ENCODE data around the genes CDH15 and DPEP1.

DNA sequence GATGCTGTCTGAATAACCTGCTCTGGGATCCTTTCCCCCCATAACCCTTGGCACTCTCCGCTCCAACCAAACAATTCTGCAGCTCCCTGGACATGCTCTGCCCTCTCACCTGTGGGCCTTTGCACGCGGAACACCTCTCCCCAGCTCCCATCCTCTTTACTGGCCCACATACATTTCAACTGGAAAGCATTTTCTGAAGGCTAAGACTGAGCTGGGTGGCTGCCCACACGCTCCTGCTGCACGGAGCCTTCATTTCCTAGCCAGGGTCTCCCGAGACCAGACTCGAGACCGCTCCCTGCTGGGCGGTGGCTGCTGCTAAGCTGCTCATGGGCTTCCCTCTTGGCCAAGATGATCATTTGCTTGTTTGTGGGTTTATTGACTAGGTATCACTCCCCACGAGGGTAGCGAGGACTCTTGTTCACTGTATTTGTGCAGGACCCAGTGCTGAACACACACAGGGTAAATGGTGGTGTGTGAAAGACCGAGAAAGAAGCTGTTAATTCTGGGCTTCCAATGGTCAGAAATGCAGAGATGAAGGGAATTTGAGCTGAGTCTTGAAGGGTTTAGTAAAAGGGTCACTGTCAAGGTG, 805 bp downstream of the TRAPPC2L start:
- PRO-cap, 7 experiments: peak in 5 of 7 experiments; most common minus-strand start position 258 of the sequence (in 2)
- RAMPAGE, long total RNA, 2 experiments: no peak in any of the 2 experiments

GRCh38 chr16:88871217-88872163, 5.0 kb upstream of the PABPN1L start:
- PRO-cap, 7 experiments: no peak in any of the 7 experiments
- RAMPAGE, long total RNA, 2 experiments: no peak in any of the 2 experiments

GRCh38 chr16:88873248-88873971, 7.0 kb upstream of the PABPN1L start:
- PRO-cap, 7 experiments: no peak in any of the 7 experiments
- RAMPAGE, long total RNA, 2 experiments: no peak in any of the 2 experiments

DNA sequence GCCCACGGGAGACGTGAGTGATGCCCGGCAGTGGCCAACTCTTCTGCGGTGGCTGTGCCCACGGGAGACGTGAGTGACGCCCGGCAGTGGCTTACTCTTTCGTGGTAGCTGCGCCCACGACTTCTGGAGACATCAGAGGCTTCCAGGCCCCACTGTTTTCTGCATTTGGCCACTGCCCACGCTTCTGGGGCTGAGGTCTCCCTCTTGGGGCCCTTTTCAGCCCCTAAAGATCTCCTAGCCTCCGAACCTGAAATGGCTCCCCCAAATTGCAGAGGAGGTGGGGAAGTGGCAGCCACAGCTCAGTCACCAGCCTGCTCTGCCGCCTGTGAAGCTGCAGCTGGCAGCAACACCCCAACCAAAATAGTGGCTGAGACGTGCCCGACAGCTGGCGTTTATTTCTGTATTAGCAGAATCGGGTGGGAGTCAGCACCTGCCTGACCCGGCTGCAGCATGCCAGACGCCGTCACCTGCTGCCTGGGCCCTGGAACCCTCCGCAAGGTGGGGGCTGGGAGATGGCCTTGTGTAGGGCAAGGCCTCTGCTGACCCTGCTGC, 17.3 kb upstream of the PABPN1L start:
- PRO-cap, 7 experiments: no peak in any of the 7 experiments
- RAMPAGE, long total RNA, 2 experiments: no peak in any of the 2 experiments

DNA sequence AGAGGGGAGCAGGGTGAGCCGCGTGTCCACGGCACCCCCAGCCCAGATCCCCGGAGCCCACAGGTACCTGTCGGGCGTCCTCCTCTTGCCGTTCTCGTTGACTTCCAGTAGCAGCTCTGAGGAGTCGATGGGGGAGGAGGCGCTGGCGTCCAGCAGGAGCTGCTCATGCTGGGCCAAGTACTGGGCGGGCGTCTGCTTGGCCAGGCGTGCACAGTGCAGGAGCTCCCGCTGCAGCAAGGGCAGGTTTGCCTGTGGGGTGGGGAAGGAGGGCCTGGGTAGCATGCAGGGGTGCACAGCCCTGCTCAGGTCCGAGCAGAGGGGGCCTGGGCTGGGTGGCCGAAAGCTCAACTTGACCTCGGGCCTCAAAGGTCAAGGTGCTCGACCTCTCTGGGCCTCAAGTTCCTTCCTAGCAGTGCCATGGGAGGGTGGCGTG, 19.4 kb upstream of the PABPN1L start:
- PRO-cap, 7 experiments: no peak in any of the 7 experiments
- RAMPAGE, long total RNA, 2 experiments: no peak in any of the 2 experiments

GRCh38 chr16:88888903-88889420, 22.5 kb upstream of the PABPN1L start:
- PRO-cap, 7 experiments: no peak in any of the 7 experiments
- RAMPAGE, long total RNA, 2 experiments: no peak in any of the 2 experiments

DNA sequence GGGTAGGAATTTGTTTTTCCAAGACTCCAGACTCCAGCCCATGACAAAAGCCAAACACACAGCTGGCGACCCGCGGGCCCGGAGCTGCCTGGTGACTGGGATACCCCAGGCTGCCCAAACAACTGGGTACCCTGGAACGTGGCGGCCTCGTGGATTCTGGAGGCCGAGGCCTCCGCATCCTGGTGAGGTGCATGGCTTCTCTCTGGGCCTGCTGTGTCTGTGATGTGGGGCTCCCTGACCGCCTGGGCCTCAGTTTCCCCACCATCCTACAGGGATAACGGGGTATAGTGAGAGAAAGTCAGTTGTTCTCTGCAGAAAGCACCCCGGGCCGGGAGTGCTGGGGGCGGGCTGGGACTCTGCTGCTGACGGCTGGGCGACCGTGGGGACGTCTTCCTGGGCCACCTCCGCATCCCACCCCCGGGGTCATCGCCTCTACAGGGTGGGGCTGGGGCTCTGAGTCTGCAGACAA, 15.1 kb upstream of the CBFA2T3 start:
- PRO-cap, 7 experiments: no peak in any of the 7 experiments
- RAMPAGE, long total RNA, 2 experiments: no peak in any of the 2 experiments

DNA sequence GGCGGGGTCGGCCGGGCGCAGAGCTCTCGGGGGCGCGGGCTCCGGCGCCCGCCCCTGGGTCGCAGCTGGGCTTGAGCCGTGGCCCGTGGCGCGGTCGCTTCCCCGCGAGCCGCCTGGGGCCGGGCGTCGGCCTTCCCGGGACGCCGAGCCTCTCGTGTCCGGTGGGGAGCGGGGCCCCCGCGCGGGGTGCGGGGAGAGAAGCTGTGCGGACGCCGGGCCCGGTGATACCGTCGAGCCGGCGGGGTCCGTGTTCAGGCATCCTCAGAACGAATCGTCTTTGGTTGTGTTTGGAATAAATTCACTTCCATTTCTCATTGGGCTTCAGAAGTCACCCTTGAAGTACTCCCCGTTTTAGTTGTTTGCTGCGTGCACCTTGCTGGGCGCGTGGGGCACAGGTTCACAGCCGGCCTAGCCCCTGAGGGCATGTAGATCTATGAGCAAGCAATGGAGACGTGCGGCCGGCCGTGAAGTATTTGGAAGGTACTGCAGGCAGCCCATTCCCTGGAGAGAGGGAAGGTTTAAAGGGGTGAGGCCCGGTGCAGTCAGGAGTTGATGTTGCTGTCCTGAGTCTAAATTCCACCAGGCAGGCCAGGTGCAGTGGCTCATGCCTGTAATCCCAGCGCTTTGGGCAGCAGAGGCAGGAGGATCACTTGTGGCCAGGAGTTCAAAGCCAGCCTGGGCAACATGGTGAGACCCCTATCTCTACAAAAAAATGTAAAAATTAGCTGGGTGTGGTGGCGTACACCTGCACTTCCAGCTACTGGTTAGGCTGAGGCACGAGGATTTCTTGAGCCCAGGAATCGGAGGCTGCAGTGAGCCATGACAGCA, 587 bp downstream of the ACSF3 start:
- PRO-cap, 7 experiments: no peak in any of the 7 experiments
- RAMPAGE, long total RNA, 2 experiments: no peak in any of the 2 experiments

DNA sequence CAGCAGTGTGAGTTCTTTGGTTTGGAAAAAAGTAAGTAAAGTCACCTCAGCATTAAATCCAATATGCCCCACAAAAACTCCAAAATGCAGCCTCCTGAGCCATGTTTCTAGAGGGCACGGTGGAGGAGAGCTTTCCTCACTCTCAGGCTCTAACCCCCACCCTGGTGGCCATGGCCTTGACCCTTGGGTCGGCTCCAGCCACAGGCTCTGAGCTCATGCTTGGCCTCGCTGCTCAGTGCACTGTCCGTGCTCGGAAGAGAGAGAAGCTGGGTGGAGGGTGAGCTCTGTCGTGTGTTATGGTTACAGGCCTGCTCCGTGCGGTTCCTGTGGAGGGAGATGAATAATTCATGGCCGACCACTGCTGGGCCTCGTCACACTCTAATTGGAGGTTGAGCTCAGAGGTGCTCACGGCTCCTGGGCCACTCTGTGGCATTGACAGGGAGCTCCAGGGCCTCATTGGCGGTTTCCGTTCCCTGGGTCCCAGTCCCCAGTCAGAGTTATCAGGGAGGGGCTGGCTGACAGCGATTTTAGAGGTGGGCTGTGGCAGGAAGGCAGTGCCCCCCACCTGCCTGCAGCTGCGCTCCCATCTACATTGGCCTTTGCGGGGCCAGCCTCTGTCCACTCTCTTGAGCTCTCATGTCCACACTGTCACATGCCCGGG, 24.8 kb downstream of the ACSF3 start:
- PRO-cap, 7 experiments: no peak in any of the 7 experiments
- RAMPAGE, long total RNA, 2 experiments: no peak in any of the 2 experiments

DNA sequence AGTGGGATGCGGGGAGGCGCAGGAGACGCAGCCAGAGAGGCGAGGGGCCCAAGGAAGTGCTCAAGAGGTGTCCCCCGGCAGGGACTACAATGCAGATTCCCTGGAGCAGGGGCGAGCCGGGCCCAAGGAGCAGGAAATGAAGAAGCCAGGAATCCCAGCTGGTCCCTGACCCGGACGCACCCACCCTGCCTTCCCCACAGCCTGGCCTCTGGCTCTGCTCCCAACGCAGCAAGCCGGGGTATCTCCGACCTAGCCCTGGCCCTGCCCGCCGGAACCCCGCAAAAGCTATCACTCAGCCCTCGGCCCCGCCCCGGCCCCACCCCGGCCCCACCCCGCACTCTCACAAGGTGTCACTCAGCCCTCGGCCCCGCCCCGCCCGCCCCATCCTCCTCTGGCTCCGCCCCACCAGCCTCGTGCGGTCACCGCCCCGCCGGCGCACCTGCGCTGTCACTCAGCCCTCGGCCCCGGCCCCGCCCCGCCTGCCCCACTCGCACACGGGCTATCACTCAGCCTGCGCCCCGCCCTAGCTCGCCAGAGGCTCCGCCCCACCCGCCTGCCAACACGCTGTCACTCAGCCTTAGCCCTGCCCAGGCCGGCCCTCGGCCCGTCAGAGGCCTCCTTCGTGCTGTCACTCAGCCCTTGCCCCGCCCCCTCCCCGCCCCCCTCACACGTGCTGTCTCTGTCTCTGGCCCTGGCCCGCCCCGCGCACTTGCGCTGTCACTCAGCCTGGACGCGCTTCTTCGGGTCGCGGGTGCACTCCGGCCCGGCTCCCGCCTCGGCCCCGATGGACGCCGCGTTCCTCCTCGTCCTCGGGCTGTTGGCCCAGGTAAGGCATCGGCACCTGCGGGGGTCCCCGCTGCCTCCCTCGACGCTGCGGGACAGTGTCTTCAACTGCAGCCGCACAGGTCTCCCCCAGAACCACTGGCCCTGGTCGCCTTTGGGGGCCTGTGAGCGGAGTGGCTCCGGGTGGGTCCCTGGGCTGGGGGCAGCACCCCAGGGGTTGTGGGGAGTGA, at the start of gene CDH15:
Gene CDH15, plus strand, starts transcription at position 701 of the 1,013 bp plus-strand sequence.
- PRO-cap, 7 experiments: no peak in any of the 7 experiments
- RAMPAGE, long total RNA, 2 experiments: no peak in any of the 2 experiments

GRCh38 chr16:89279584-89280100, 62.1 kb downstream of the ZNF778 start:
- PRO-cap, 7 experiments: no peak in any of the 7 experiments
- RAMPAGE, long total RNA, 2 experiments: no peak in any of the 2 experiments

- PRO-cap, 7 experiments: no peak in any of the 7 experiments
- RAMPAGE, long total RNA, 2 experiments: start-site peak on the minus strand in 2 of 2 experiments, at chr16:89281871-89282144 at its widest, 20 to 25 reads per replicate
Measured at GRCh38 chr16:89281715-89282269, 64.3 kb downstream of the ZNF778 start.

- PRO-cap, 7 experiments: no peak in any of the 7 experiments
- RAMPAGE, long total RNA, 2 experiments: no peak in any of the 2 experiments
Measured at GRCh38 chr16:89334854-89335770, 117.6 kb downstream of the ZNF778 start.

DNA sequence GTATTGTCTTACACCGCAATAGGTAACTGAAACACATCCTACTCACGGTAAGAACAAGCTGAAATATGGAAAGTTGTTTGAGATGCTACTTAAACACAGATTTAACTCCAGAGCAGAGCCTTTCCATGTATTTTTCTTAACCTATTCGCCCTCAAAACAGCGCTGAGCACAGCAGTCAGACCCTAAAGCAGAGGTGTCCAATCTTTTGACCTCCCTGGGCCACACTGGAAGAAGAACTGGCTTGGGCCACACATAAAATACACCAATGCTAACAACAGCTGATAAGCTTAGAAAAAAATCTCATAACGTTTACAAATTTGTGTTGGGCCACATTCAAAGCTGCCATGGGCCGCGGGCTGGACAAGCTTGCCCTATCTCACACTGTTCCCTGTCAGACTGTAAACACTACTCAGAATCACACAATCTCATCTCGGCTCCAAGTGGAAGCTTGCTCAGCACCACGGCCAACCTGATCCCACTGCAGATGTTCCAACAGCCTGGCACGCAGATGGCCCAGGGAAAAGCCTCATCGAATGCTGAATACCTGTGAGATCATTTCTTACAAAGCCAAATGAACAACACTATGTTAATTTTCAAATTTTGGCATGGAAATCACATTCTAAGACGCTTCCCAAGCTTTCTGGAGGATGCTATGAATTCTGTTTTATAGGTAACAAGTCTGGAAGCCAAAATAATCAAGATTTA, 125.8 kb downstream of the ANKRD11 start:
- PRO-cap, 7 experiments: peak in 1 of 7 experiments; most common plus-strand start position 336 of the sequence (in 1)
- RAMPAGE, long total RNA, 2 experiments: no peak in any of the 2 experiments

GRCh38 chr16:89379523-89380009, 110.8 kb downstream of the ANKRD11 start:
- PRO-cap, 7 experiments: peak in 5 of 7 experiments; most common plus-strand start chr16:89379690 (in 1); most common minus-strand start chr16:89379669 (in 5)
- RAMPAGE, long total RNA, 2 experiments: no peak in any of the 2 experiments

GRCh38 chr16:89474405-89475160, 15.8 kb downstream of the ANKRD11 start:
- PRO-cap, 7 experiments: no peak in any of the 7 experiments
- RAMPAGE, long total RNA, 2 experiments: no peak in any of the 2 experiments

DNA sequence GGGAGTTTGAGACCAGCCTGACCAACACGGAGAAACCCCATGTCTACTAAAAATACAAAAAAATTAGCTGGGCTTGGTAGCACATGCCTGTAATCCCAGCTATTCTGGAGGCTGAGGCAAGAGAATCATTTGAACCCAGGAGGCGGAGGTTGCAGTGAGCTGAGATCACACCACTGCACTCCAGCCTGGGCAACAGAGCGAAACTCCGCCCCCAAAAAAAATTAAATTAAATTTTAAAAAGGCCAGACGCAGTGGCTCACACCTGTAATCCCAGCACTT, 11.0 kb downstream of the ANKRD11 start:
- PRO-cap, 7 experiments: no peak in any of the 7 experiments
- RAMPAGE, long total RNA, 2 experiments: no peak in any of the 2 experiments

DNA sequence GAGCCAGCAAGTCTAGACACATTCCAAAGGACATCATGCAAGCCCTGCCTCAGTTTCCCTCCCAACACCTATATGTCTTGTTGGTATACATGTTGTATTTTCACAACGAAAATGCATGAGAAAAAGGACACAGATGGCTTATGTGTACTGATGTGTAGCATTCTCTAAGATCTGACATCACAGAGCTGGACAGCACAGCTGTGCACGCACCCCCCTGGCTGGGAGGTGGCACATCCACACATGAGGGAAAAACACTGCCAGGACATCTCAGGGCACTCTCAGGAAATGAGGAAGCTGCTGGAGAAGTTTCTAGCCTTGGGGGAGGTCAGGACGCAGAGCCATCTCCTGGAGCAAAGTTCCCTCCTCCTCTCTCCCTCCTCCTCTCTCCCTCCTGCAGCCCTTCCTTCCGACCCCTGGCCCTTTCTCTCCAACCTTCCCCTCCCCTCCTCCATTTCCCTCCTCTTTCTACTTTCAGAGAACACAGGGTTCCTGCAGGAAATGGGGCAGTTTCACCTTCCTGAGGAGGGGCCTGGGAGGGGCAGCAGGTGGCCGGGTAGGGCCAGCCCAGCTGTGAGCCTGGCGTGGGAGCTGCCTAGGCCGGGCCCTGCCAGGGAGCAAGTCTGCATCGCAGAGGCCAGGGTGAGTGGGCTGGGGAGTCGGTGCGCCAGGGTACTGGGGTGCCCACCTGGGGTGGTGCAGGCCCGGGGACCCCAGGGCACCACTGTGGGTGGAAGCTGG, at the start of gene DPEP1:
Gene DPEP1, plus strand, starts transcription at position 562 of the 738 bp plus-strand sequence.
- PRO-cap, 7 experiments: no peak in any of the 7 experiments
- RAMPAGE, long total RNA, 2 experiments: start-site peak on the plus strand in 2 of 2 experiments, centred at positions 577 to 585 of the sequence, 6 to 15 reads per replicate

- PRO-cap, 7 experiments: no peak in any of the 7 experiments
- RAMPAGE, long total RNA, 2 experiments: no peak in any of the 2 experiments
Measured at GRCh38 chr16:89633086-89633504, 19.7 kb downstream of the DPEP1 start.

GRCh38 chr16:89644759-89645138, 12.8 kb downstream of the CHMP1A start:
- PRO-cap, 7 experiments: no peak in any of the 7 experiments
- RAMPAGE, long total RNA, 2 experiments: no peak in any of the 2 experiments